SJCRH30 (cell line): ENCODE data around the genes KRCC1 and FABP1.

- RAMPAGE, long total RNA = no peak
These were observed 55.5 kb downstream of the MRPL35 start for GRCh38 chr2:86254650-86255325.

DNA sequence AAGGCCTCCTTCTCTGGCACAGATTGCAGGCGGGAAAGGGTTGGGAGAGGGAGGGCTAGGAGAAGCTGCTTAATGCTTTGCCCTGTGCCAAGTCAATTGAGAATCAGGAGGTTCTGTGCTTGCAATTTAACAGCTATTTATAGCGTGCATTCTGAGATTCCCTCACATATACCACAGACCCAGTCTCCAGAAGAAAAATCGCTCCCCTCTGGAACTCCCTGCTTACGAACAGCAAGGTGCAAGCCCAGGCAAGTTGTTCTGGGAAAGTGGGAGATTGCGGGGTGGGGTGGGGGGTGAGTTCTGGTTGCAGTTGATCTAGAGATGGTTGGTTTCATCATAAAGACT lies 56.9 kb downstream of the REEP1 start:
- RAMPAGE, long total RNA = no peak

DNA sequence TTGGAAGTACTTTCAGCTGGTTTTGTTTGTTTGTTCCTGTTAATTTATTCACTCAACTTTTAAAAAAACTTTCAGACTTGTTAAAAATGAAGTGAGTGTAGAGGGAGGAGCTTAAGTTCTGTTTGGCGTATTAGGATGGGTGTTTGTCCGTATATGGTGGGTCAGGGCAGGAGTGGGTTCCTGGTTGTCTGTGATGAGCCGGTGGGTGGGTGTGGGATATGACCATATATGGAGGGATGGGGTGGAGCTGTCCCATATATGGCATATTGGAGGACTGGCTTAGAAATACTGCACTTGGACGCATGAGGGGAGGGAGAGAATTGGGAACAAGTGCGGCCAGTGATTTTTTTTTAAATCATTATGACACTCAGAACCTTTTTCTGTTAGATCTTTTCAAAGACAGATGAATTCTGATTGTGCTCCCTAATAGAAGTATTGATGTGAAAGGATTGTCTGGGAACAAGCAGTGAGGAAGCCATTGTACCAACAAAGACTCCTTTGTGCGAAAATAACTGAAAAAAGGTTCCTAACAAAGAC lies 1.5 kb downstream of the KDM3A start:
- RAMPAGE, long total RNA = no peak

GRCh38 chr2:86482945-86483441 lies 41.8 kb downstream of the KDM3A start:
- RAMPAGE, long total RNA = no peak

GRCh38 chr2:86483519-86484385 lies 42.6 kb downstream of the KDM3A start:
- RAMPAGE, long total RNA = no peak

DNA sequence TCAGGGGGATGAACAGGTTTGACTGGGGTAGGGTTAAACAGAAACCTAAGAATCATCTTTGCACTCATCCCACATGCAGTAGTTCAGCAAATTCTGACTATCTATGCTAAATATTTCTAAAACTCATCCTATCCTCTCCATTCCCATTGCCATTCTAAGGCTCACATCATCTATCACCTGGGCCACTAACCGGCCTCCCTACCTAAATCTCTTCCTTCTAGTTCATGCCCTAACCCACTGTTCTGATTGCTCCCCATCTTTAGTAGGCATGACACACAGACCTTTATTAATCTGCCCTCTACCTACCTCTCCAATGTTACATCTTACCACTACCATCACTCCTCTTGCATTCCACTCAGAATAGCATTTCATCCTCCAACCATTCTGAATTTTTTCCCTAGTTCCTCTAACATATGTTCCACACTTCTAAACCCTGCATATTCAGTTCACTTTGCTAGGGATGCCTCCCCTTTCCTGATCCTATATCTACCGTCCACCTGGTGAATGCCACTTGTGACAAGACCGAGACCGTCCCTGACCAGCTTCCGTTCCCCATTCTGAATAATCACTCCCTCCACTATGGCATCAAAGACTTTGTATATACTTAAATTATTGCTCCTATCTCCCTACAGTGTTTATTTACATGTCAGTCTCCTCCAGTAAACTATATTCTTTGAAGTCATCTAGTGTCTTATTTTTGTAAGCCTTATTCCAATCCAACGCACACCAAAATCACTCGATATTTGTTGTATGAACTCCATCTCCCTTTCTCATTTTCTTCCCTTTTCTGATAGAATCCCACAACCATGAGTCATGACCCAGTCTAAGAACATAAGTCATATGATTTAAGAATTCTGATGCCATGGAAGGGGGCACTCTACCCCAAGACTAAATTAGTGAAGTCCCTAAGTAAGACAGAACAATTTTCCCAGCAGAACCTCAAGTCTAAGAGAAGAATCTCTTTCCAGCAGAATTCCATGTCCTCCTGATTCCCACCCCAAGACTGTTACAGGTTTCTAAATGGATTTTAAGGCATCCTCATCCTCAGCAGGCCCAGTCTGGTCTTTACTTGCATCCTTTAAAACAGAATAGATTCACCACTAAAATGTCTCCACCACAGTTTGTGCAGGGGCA lies 5.7 kb downstream of the CHMP3 start:
- RAMPAGE, long total RNA = no peak

GRCh38 chr2:86744524-86745028 lies 24.5 kb downstream of the RMND5A start:
- RAMPAGE, long total RNA = no peak

DNA sequence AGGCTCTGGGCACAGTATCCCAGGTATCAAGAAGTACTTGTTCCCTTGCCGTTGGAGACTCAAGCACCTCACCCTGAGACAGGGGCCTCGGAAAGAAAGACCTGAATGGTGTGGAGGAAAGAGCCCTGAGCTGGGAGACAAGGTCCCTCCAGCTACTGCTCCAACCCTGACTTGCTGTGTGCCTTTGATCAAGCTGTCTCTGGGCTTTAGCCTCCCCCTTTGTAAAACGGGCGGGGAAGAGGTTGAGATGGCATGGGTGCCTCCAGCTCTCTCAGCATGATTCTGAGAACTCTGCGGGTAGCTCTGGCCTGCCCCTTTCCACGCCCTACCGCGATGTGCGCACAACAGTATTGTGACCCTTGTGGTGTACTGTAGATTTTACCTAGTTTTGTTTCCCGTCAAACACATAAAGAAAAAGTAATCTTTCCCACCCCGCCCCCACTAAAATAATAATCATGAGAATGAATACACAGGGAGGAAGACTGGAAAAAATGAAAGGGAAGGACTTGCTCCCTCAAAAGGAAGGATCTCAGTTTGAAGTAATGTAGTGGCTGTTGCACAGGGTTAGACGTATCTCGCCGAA lies 5.3 kb downstream of the CD8A start:
- RAMPAGE, long total RNA = no peak

GRCh38 chr2:87075749-87076861 lies 54.5 kb upstream of the PLGLB1 start:
- RAMPAGE, long total RNA = no peak

DNA sequence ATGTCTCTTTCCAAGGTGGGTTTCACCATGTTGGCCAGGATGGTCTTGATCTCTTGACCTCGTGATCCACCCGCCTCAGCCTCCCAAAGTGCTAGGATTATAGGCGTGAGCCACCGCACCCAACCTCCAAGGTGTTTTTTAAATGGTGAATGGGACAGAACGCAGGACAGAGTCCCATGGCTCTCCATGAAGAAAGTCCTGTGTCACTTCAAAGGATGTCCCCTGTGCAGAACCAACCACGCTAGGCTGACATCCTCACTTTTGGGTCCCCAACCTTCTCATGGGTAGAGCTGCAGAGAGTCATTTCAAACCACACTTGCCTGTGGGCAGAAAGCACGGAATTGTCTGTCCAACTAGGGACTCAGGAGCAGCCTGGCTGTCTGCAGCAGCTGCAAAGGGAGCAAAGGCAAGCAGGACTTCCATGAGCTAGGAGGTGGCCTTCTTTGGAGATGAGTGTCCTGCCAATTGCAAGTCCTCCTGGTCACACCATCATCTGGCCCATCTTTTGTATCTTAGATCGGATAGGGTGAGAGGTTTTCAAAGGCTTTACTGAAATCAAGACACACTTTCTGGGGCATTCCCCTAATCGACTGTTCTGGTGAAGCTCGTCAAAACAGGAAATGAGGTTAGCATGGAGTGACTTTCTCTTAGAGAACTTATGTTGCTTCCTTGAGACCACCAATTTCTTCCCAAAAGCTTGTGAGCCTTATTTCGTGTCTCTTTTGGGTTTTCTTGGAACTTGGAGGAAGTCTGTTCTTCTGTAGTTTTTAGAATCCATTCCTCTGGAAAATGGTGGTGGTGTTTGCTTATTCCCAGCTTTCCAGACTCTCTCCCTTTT lies 222.4 kb upstream of the PLGLB2 start:
- RAMPAGE, long total RNA = no peak

DNA sequence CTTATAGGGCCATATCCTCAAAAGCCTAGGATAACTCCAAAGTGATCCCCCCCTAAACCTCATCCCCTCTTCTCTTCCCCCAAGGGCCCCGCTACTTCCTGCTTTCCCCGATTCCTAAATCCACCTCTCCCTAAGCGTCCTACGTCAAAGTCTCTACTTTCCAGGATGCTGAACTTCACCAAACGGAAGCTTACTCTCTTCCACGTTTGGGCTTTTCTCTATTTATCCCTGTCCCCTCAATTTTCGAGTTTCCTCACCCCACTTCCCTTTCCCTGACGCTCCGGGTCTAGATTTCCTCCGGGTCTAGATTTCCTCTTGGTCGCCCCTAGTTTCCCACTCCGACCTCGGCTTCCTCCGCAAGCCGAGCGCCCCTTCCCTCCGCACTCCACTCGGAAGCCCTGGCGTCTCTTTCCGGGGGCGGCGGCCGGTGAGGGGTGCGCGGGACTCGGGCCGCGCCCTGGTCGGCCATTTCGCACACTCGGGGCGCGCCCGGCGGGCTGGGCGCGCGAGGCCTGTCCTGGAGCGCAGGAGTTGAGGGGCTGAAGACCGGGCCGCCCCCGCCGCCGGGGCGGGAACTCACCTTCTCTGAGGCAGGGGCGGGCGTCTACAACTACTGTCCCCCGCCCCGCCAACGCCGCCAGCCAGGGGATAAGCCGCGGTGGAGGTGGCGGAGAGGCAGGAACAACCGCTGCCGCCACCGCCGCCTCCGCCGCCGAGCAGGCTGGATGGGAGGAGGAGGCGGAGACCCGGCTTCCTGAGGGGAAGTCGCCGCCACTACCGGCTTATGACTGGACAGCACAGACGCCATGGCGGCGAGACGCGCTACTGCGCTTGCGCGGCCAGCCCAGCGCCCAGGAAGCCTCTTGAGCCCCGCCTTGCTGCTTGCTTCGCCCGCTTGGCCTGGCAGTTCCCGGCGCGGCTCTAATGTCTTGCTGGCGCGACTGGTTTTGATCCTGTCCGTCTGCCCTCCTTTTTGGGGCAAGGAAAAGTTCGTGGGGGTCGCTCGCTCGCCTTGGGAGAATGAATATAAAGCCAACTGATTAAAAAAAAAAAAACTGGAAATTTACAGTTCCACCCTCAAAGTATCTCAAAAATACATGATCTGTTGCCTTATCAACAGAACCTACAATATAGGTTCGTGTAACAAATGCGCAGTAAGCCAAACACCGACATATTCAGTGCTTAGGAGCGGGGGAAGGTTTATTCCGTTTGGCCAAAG lies at the start of gene KRCC1:
Gene KRCC1 (minus strand): TSS at position 738 of the 1,219 bp plus-strand sequence.
- RAMPAGE, long total RNA = no peak

DNA sequence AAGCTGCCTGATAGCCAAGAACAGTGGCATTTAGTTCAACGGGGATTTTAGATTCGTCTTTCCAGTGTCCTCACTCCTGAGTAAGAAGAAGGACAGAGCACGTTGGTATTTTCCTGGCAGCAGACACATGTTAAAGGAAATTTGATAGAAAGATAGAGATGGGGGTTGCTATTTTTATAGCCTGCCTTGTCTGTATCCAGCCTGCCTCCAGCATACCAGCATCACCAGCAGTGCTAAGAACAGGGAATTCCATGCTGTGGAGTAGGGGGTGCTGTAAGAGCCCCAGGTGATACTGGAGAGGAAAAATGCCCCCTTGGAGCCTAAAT lies 1.1 kb upstream of the SMYD1 start:
- RAMPAGE, long total RNA = no peak

DNA sequence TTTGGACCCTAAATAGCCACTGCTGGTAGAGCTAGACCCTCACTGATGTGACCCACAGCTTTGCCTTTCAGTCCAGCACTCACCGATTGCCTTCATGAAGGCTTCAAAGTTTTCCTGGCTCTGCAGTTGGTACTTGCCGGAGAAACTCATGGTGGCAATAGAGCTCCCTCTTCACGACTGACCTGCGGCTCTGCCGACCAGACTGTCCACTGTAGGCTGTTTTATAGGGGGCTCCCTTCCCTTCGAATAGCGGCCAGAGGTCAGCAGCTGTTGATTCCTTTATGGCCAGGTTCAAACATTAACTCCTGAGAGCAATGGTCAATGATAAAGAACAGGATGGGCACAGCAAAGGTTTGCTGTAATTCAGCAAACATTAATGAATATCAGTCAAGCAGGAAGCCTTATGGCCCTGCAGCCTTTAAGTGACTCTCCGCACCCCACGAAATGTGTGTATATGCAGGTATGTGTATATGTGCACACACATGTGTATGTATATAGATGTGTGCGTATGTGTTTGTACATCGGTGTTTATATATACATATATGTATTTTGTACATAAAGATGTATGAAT lies at the start of gene FABP1:
Gene FABP1 (minus strand): TSS at position 195 of the 571 bp plus-strand sequence.
- RAMPAGE, long total RNA = no peak

GRCh38 chr2:88146573-88147001 lies 18.7 kb upstream of the FABP1 start:
- RAMPAGE, long total RNA = no peak

DNA sequence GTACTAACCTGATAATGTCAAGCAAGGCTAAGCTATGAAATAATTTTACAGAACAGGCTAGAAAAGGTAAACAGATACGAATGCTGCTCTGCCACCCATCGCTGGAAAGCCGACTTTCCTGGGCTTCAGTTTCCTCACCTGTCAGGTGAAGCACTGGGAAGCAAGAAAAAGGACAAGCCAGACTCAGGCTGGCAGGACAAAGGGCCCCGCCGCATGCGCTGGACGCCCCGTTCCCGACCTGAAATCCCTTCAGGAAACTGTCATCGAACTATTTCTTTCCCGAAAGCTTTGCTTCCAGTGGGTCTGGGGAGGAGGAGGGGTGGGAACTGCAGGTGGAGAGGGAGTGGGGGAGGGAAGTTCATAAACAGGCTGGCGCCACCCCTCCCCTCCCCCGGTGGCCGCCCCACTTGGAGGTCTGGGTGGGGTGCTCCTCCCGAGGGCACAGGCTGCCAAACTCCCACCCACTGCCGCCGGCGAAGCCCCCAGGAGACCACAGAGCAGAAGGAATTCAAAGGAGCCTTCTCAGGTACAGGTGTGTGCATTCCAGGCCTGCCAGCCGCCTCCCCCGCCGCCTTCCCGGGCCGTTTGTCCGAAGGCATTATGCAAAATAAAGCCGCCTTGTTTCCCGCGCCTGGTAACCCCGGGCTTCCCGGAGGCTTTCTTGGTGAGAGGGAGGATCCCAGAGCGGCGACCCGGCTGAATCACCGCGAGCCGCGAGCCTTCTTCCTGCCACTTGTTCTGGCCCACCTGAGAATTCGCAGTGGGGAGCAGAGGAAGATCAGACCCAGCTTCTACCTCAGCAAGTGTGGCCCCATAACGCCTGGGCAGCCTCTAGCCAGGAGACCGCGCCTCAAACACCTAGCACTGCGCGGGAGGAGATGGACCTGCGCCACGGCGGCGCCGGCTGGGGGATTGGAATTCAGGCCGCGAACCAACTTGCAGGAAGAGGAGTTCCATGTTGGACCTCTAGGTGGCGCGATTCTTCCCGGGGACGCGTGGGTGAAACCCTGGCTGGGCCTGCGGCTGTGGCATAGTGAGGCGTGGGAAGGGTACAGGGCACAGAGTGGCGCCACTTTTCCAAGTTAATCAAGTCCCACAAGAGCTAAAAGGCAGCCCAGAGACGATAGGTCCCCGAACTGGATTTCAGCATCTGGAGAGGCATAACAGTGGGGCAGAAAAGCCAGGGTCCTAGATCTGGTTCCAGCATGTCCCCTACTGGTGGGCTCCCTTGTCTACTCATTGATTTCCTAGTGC lies 101.9 kb downstream of the FOXI3 start:
- RAMPAGE, long total RNA = no peak

DNA sequence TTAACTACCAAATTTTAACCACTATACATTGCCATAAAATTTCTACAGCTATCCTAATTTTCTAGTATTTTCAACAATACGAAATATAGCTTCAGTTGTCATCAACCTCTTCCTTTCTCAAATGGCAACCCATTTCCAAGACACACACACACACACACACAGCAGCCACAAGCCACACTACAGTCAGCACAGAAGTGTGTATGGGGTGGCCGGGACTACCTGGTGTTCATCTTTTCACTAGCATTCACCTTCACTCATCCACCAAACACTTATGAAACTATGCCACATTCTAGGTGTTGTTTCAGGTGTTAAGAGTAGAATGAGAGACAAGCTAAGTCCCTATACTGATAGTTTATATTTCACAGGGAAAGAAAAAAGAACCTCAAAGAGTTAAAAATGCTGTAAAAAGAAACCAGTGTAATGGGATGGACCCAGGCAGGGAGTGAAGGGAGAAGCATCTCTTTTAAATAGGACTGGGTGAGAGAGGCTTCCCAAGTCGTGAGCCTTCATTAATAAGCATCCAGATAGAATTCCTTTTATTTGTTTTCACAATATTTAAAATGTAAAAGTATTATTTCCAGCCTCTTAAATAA lies 40.1 kb downstream of the TEX37 start:
- RAMPAGE, long total RNA = no peak

DNA sequence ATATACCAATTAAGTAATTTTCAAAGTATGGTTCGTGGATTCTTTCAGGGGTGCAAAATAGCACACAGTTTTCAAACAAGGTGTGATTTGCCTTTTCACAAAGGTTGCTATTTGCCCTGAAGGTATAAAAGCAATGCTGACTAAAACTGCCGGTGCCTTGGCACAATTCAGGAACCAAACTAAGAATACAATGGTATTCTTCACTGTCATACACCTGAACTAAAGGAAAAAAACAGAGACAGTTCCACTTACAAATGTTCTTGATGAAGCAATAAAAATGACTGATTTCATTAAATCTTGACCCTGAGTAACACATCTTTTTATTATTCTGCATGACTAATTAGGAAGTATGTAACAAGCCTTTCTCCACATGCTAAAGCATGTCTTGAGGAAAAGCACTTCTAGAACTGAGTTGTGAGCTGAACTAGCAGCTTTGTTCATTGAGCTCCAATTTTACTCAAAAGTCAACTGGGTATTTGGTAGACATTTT lies 18.0 kb downstream of the EIF2AK3 start:
- RAMPAGE, long total RNA = no peak

- RAMPAGE, long total RNA = no peak
These were observed 32.0 kb upstream of the EIF2AK3 start for GRCh38 chr2:88658935-88660083.

DNA sequence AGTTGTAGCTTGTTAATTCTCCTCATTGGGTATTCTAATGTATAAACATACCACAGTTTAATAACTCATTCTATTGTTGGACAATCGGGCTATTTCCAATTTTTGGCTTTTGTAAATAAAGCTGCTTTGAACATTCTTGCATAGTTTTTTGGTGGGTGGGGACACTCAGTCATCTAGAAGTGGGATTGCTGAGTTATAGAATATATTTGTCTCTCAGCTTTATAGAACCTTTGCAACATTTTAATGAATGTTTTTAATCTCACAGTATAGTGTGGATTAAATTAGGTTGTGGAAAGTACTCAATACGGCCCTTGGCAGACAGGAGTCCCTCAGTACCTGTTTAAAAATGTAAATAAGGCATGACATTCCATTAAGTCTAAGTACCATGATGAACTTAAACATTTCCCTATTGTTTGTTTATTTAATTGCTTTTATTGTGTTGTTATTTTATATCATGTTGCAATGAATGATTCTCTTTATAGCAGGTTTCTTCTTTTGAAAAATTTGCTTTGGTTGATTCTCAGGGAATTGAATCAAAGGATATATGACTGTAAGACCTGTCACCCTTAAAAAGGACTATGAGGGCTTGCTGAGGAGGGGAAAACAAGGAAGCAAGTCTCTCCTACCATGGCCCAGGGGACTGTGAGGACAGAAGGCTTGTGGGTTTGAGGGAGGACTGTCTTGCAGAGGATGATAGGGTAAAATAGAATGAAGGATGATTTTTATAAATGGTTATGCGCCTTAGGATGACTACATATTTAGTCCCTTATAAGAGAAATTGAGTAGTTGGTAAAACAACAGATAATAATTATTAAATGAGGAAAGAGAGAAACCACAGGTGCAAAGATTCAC lies 165.1 kb downstream of the RPIA start:
- RAMPAGE, long total RNA = no peak

- RAMPAGE, long total RNA = no peak
These were observed 1529.2 kb downstream of the RPIA start for GRCh38 chr2:90220548-90221140.